SUDHL5 (cell line): ENCODE measurements around the gene SMAD1.

DNA sequence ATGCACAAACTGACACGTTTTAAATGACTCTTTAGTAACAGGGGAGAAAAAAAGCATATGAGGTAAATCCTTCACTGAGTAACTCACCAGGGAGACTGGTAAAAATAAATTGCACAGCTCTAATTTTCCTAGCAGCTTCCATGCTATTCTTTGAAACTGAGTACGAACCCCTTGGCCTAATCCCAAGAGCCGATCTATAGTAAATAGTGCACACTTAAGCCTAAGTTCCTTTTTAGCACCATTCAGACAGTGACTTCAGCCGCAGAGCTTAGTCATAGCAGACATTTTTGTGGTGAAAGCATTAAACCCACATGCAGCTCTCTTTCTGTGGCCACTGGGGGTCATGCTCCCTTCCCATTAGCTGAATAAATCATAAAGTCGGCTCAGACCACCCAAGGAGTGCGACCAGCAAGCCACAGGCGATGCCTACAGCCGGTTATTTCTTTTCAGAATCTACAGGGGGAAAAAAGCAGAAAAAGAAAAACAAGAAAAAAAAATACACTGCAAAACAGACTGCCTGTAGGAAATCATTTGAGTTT lies 215.8 kb upstream of the GYPA start:
- PRO-cap = no peak

GRCh38 chr4:145132256-145133354 lies 34.5 kb downstream of the ABCE1 start:
- PRO-cap = no peak

- PRO-cap = no peak
Measured at GRCh38 chr4:145182928-145183371, 2.6 kb upstream of the OTUD4 start.

DNA sequence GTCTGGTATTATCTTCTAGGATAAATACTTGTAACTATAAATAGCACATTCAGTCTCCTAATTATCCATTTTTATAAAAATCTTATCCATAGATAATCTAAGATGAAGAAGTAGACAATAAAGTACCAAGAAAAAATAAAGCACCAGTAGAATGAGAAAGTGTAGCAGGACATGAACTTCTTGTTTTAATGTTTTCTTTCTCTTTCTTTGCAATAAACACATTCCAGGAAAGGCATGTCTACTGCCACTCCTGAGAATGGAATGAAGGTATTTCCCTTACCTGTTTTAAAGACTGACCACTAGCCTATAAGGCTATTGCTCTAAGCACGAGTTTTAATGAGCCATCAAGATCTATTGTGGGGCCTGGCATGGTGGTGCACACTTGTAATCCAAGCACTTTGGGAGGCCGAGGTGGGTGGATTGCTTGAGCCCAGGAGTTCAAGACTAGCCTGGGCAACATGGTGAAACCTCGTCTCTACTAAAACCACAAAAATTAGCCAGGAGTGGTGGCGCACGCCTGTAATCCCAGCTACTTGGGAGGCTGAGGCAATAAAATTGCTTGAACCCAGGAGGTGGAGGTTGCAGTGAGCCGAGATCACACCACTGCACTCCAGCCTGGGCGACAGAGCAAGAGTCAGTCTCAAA lies 15.2 kb upstream of the OTUD4 start:
- PRO-cap = no peak

DNA sequence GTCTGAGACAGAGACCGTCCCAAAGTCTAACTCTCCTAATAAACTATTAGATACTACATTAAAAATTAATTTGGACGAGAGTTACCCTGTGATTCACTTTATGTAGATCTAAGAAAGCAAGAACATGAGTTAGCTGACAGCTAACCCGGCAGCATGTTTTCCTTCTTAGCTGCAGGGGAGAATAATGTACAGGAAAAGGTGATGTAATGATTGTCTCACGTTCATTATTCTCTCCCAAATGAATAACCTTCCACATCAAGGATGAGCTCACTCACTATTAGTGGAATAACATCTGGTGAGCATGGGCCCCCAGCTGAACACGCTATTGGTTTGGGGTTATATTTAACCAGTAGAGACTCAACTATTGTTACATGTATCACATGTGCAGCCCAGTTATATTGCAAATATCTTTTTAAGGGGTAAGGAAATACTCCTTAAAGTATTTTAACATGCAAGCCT lies 98.7 kb upstream of the OTUD4 start:
- PRO-cap = no peak

GRCh38 chr4:145481396-145482561 lies at the start of gene SMAD1:
SMAD1 (plus strand) TSS chr4:145481853.
- PRO-cap = no peak

GRCh38 chr4:145761433-145762015 lies 81.6 kb downstream of the C4orf51 start:
- PRO-cap = no peak

DNA sequence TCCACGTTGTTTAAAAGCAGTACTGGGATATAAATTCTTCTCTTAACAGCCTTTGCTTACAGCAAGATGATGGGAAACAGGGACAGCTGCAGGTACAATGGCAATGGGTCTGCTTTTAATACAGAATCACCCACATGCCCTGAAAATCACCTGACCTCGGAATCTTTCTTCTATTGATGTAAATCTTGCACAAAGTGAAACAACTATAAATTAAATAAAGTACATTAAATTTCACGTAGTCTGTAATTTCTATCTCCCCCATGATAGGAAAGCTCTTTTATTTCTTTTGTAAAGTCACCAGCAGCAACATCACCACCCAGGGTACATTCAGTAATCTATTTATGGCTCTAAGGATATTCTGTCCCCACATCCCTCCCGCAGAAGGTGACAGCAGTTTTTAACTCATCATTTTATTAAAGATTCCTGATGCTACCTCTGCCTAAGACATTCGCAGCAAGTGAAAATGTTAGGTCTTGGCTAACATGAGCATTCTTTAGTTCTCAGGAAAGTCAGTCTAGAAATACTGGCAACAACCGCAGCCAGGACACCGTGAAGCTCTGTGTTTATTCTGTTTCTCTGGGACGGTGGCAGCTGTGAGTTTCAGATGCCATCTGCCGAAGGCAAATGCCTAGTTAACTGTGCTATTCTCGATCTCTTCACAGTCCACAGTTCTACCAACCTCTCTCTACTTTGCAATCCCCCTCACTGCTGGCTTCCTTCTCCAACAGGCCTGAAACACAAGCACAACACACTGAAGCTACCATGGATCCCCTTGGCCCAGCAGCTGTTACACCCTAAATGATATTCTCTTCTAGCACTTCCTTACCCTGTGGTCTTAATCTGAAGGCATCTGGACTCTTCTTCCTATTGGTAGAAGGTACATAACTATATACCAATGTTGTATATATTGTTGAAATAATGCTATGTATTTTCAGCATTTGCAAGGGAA lies 119.0 kb downstream of the ZNF827 start:
- PRO-cap = no peak

DNA sequence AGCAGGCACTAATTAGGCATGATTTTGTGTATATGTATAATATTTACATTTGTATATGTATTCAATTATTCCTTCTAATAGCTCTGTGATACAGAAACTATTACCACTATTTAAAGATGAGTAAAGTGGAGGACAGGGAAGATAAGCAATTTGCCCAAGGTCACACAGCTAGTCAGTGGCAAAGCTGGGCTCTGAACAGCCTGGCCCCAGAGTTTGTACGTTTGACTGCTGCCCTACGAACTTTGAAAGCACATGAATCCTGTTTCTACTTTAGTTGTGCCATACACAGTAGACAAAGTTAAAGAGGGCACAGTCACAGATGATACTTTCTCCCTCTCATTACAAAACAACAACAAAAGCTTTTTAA lies 8.9 kb downstream of the ZNF827 start:
- PRO-cap = no peak

DNA sequence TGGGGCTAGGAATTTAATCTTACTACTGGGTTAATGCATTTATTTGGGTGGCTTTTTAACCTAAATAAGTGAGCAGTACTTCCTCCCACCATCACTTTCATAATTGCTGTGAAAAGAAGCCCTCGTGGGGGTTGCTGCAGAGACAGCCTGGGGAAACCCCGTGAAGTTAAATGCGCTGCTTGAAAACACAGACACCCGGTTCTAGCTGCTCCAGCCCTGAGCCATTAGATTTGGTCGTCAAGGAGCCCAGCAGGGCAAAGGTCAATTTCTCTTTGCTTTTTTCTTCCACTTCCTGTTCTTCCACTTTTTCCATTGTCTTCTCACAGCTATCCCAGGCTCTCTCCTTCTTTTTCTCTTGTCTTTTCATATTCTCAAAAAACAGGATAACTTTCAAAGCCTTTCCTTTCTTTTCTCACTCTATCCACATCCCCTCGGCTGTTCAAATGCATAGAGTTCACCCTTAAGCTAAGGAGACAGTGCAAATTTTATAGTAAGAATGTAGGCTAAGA lies 91.4 kb upstream of the ZNF827 start:
- PRO-cap = unidirectional peak, plus-strand start at position 224 of the sequence

DNA sequence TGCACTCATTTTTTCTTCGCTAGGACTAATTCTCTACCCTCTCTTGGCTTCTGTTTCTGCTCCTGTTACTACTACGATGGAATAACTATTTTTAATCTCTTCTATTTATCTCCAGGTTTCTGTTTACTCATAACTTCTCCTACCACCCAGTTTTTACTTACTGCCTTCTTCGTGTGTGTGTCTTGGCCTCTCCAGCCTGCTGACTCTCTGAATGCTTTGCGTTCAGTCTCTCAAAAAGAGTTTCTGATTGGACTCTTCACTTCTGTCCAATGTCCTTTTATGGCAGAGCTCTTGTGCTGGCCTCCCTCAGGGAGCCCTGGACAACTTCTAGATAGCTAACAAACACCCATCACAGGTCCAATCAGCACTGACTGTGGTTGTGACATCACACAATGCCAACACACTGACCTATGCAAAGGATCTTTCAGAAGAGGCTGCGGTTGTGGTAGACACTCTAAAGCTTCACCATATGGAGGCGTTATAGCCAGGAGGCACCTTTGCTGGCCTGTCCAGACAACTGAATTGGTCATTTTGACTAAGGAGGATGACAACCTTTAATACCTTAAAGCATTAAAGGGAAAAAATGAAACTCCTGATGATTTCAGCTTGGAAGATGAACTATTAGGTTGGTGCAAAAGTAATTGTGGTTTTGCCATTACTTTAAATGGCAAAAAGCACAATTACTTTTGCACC lies 53.8 kb upstream of the LSM6 start:
- PRO-cap = no peak

- PRO-cap = no peak
Measured at GRCh38 chr4:146235367-146236122, 21.2 kb downstream of the REELD1 start.

- PRO-cap = no peak
Measured at GRCh38 chr4:146237941-146238537, 23.7 kb downstream of the REELD1 start.

- PRO-cap = no peak
Measured at GRCh38 chr4:146381300-146381961, 140.3 kb downstream of the SLC10A7 start.

- PRO-cap = no peak
Measured at GRCh38 chr4:146408988-146409498, 112.7 kb downstream of the SLC10A7 start.

- PRO-cap = no peak
Measured at GRCh38 chr4:147103536-147104194, 158.0 kb upstream of the TTC29 start.

DNA sequence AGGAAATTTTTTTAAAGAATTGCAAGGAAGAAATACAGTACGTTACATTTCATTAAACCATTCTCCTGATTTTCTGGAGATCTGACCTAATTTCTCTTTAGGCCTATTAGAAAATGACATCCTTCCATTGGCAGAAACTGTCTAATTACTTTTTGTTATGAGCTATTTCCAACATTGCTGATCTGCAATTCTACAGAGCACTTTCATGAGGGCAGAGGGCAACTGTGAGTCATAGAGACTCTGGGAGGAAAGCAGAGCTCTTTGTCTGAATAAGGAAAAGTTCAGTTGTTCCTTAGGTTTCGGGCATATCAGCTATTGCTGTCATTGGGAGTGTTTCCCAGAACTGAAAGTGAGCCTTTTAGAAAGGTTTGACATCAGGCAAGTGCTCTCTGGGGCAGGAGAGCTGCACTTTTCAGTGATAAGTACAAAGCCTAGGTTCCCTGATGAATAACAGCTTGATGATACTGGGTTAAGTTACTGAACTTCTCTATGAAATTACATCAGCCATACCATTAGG lies 119.2 kb upstream of the EDNRA start:
- PRO-cap = no peak

GRCh38 chr4:147542019-147542908 lies 61.4 kb downstream of the EDNRA start:
- PRO-cap = no peak

DNA sequence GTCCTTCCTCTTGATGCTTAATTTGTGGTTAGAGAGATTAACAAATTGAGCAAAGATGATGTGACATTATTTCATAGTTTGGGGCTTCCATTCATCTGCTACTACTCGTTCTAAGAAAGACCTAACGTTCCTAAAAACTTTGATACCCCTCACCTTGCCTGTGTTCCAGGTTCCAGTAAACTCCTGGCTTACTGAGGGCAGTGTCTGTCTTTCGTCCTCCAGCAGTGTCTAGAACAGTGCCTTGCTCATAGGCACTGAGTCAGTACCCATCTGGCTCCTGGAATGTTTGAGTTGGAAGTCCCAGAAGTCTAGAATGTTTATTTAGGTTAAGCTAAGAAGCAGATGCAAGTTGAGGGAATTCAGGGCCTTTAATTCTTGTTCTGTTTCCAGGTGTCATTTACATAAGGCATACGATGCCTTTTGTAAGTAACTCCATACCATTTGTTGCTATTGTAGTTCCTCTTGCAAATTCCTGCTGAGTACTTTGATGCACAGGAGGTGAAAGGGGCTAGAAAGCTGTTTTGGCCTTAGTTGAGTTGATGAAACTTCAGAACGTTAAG lies 22.1 kb downstream of the ARHGAP10 start:
- PRO-cap = no peak

DNA sequence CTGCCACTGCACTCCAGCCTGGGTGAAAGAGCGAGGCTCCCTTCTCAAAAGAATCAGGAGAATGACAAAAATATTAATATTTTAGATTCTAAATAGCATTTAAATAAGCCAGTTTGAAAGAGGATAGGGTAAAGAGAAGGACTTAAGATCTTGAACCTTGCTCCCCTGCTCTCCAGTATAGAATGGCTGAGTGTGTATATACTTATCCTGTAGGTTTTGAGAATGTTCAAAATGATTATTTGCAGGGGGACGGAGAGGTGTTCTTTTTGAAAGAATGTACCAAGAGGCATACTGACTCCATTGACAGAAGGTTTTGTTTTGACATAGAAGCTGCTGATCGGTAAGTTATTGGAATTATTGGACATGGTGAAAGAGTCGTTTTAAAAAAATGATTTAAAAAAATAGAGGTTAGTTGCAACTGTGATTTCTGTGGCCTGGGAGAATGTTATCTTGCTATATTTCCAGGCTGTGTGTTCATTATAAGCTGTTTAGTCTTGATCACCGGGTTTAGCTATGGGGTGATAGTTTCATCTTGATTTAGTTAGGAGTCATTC lies 149.8 kb downstream of the ARHGAP10 start:
- PRO-cap = no peak